AG09309 (cell line): Measurements from ENCODE around the genes CAPN5 and KCTD21.

GRCh38 chr11:77029566-77030335 is 4.4 kb upstream of the B3GNT6 start:
- RRBS = no CpG with 5 or more reads among the region's 10 CpGs

DNA sequence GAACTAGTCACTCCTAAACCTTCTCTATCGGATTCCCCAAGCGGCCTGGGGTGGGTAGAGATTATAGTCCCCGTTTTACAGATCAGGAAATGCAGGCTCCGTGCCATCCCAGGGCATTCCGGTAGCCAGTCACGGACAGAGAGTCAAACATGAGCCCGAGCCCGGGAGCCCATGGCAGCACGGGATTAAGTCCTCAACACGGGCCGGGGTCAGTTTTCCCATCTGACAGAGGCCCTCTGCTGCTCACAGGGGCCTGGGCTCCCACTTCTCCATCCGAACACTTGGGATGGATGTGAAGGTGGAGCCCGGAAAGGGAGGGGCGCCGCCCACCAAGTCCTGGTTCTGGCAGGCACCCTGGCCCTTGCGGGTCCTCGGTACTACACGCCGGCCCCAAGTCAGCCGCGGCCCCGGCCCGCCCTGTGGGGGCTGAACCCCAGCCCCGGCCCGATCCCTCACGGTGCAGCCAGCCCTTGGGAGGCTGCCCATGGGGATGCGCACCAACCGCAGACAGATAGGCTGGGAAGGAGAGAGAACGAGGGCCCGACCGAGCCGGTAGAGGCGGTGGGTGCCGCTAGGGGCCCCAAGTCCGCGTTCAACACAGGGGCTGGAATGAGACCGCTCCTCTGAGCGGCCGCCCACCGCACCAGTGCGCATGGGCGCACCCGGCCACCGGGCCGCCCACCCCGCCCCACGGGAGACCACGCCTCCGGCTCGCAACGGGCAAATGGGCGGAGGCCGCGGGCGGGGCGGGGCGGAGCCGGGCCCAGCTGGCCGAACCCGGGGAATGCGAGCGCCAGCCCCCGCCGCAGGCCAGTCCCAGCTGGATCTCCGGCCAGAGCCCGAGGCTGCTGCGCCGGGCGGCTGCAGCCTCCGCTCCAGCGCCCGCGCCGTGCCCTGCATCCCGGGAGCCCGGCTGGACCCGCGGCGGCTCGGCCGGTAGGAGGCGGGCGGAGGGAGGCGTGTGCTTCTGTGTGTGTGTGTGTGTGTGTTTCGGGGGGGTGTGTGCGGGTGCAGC is at the start of gene CAPN5:
TSS of gene CAPN5 (plus strand) at position 813 of the 1,015 bp plus-strand sequence.
- RRBS = 2% methylated on average over 47 of the region's 86 CpGs

GRCh38 chr11:77109528-77110413 is 7.1 kb downstream of the OMP start:
- RRBS = no CpG with 5 or more reads among the region's 18 CpGs

DNA sequence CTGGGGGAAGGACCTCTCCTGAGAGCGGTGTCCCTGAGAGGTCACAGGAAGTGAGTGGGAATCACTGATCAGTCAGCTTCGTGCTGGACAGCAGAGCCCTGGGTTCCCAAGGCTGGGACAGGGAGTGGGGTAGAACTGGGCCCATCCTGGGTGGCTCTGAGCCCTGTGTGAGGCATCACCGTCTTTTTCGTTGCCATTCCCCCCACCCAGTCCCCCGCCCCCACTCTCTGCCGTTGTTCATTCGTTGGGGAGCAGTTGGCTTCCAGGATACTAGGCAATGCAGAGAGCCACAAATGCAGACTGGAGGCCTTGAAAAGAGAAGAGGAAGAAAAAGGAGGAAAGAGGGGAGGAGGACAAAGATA is 9.1 kb downstream of the MYO7A start:
- RRBS = no CpG with 5 or more reads among the region's 7 CpGs

- RRBS = no CpG with 5 or more reads among the region's 34 CpGs
Observed at GRCh38 chr11:77191350-77192387, 63.6 kb downstream of the MYO7A start.

- RRBS = no CpG with 5 or more reads among the region's 4 CpGs
Observed at GRCh38 chr11:77470299-77471056, 3.4 kb downstream of the PAK1 start.

DNA sequence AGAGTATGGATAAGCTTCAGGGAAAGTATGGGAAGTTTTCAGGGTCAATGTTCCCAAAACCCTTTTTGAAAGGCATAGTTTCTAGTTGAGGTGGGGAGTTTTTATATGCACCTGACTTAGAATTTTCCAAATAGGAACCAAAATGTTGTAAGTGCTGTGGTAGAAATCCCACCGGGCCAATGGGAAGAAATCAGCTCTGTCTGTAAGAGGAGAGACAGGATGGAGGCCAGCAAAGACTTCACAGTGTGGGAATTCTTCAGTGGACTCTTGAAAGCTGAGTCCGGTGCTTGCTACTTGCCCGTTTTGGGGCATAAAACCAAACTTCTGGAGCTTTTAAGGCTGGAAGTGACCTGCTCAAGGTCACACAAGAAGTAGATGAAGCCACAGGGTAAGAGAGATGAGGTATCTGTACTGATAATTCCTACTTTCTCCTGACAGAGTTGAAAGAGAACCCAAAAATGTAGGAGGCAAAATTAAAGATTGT is 1.6 kb downstream of the PAK1 start:
- RRBS = 94% methylated on average over 2 of the region's 3 CpGs

DNA sequence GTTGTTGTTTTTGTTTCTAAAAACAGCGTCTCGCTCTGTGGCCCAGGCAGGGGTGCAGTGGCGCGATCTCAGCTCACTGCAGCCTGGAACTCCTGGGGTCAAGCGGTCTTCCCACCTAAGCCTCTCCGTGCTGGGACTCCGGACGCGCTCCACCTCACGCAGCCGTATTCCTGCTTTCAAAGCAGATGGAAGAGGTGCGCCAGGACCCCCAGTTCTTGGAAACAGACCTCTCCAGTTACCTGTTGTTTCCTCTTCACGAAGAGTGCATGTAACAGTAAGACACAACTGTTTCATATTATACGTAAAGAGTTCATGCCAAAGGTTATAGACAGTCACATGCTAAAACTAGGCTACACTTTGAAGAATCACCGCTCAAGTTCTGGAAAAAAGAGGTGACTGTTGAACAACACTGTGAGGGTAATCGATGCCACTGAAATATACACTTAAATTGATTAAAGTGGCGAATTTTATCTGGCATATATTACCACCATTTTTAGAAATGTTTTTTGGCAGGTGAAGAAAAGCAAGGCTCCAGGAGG is 912 bp upstream of the AQP11 start:
- RRBS = no CpG with 5 or more reads among the region's 17 CpGs

- RRBS = no CpG with 5 or more reads among the region's 3 CpGs
Observed at GRCh38 chr11:77698374-77698807, 60.8 kb upstream of the CLNS1A start.

DNA sequence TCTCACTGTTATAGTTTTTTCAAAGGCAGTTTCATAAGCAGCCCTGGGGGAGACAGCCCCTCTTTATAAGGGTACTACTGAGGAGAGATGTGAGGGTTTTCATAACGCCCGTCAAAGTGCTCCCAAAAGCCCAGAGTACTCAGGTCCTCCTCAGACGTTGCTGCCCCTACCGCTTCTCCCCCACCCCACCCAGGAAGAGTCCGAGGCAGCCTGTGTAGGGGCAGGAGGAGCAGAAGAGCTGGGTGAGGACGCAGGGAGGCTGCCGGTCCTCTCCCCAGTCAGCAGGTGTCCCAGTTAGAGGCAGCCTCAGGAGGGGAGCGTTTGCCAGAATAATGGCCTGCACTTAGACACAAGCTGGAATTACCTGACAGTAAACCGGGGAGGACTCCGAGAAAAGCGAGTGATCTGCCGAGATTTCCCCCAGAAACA is 17.9 kb upstream of the THRSP start:
- RRBS = 20% methylated on average over 1 of the region's 12 CpGs

- RRBS = no CpG with 5 or more reads among the region's 2 CpGs
Observed at GRCh38 chr11:78160373-78160984, 21.1 kb upstream of the ALG8 start.

GRCh38 chr11:78188456-78189067 is at the start of gene KCTD21:
Gene KCTD21 (minus strand): TSS chr11:78188626.
- RRBS = 2% methylated on average over 18 of the region's 54 CpGs

GRCh38 chr11:78220930-78221267 is 32.2 kb downstream of the USP35 start:
- RRBS = no CpG with 5 or more reads among the region's 5 CpGs

- RRBS = no CpG with 5 or more reads among the region's 2 CpGs
Observed at GRCh38 chr11:78313235-78313786, 104.3 kb downstream of the GAB2 start.

DNA sequence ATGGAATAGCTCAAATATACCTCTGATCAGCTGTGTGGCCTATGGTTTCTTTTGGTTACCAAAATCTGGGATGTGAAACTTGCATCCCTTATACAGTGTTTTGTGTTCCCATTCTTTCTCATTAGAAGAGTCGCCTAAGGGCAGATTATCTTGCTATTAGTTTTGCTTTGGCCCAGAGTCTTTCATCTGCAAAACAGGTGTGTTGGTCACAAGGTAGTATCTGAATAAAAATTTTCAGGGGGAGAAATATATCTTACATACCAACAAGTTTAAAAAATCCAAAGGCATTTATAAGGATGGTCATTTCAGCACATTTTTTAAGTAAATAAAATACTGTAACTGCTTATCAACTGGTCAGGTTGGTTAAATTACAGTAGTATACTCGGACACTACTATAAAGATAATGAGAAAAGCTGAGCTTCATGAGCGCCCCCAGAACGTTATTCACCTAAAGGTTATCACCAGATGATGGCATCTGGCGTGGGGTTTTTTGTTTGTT is 48.2 kb downstream of the GAB2 start:
- RRBS = no CpG with 5 or more reads among the region's 5 CpGs

GRCh38 chr11:78424656-78425372 is 7.2 kb upstream of the GAB2 start:
- RRBS = no CpG with 5 or more reads among the region's 2 CpGs

GRCh38 chr11:78427562-78428441 is 10.2 kb upstream of the GAB2 start:
- RRBS = no CpG with 5 or more reads among the region's 11 CpGs

GRCh38 chr11:82419911-82420110 is 313.9 kb downstream of the FAM181B start:
- RRBS = no CpG with 5 or more reads among the region's 1 CpG

DNA sequence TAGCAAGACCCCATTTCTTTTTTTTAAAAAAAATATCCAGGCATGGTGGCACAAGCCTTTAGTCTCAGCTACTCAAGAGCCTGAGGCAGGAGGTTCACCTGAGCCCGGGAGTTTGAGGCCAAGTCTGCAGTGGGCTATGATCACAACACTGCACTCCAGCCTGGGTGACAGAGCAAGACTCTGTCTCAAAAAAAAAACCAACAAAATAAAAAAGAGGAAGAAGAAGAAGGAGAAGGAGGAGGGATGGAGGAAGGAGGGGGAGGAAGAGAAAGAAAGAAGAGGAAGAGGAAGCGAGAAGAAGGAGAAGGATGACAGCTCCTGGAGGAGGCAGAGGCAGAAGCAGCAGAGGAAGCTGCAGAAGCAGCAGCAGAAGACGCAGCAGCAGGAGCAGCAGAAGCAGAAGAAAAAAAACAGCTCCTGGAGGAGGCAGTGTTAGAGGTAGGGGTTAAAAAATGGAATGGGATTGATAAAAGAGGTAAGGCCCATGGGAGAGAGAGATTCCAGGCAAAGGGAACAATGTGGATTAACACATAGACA is 11.0 kb downstream of the PRCP start:
- RRBS = no CpG with 5 or more reads among the region's 3 CpGs

DNA sequence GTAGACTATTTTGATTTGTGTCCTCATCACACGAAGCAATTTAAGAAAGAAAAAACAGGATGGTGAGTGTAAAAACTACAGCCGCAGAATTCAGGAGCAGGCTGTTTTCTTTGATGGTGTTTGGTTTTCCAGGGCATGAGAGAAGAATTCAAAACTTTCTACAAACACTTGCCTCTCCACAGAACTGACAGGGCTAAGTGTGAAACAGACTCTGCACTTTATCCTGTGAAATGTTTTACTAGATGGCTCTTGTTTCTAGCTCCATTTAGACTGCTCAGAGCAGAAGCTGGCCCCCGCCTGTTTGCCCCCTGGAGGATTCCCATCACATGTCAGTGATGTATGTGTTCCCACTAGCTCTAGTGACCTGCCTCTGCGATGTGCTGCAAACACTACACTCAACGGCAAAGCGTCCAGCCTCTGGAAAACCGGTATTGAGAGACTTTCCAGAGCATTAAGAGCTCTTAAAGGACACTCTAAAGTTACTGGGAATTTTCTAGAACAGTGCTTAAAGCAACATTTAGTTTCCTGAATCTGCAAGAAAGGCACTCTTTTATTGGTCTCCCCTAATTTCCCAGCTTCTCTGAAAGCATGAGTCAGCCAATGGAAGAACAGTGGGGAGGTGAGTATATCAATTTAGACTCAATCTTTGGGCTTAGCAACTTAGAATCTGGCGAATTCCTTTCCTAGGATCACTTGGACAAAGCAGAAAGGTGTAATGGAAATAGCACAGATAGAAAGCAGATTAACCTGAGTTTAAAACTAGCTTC is 41.3 kb upstream of the PCF11 start:
- RRBS = no CpG with 5 or more reads among the region's 8 CpGs